ENCODE results near the gene EIF4A3.

DNA sequence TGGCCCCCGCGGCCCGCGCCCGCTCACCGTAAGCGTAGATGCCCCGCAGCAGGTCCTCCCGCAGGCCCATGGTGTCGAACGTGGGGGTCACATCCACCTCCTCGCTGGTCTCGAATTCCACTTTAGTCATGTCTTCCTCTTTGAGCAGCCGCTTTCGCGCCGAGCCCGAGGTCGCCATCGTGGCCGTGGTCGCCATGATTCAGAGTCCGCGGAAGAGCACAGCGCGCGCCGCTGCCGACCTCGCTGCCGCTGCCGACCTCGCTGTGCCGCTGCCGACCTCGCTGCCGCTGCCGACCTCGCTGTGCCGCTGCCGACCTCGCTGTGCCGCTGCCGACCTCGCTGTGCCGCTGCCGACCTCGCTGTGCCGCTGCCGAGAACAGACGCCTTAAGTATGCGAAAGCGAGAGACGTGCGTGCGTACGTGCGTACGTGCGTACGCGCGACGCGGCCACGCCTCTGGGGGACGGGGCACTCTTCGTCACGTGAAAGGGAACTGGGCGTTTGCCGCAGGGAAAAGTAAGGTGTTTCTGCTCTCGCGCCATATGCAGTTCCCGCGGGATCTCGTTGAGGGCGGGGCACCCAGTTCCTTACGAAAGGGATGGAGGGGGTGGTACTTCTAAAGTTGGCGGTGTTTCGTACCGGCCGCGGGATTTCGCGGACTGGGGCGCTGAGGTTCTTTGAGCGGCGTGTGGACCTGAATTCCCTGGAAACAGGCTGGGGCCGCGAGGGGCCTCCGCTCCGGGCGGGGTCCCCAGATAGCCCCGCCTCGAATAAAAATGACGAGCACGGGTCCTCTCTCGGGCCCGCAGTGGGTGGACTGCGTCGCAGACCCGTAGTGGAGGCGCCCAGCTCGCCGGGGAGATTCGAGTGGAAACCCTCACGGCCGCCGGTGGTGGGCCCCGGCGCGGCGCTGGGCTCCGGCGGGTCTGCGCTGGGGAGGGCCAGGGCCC lies at the start of gene EIF4A3:
Gene EIF4A3, minus strand, starts transcription at position 363 of the 949 bp plus-strand sequence.
- PRO-cap = bidirectional peak, plus-strand start at position 205 of the sequence, minus-strand start at position 211 of the sequence; bidirectional peak, plus-strand start at position 618 of the sequence, minus-strand start at position 382 of the sequence

DNA sequence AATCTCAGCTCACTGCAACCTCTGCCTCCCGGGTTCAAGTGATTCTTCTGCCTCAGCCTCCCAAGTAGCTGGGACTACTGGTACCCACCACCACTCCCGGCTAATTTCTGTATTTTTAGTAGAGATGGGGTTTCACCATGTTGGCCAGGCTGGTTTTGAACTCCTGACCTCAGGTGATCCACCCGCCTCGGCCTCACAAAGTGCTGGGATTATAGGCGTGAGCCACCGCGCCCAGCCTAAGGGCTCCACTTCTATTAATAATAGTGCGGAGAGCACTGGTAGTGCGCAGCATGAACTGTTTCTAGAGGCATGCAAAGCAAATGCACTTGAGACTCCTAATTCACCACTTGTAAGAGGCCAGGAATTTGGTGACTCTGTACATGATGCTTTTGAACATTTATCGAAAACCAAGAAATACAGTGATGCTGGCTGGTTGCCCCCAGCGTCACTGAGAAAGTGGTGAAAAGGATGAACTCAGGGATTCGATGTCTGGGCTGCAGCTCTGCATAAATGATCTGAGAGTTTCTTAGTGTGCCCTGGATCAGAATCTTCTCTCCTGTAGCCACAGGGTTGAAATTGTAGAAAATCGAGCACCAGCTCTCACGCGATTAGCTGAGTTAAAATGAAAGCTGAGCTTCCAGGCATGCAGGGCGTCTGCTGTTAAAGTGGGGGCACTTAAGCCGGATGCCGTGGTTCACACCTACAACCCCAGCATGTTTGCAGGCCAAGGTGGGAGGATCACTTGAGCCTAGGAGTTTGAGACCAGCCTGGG lies 4.6 kb downstream of the RNF213 start:
- PRO-cap = no peak

GRCh38 chr17:80270208-80270635 lies 9.6 kb downstream of the RNF213 start:
- PRO-cap = no peak

DNA sequence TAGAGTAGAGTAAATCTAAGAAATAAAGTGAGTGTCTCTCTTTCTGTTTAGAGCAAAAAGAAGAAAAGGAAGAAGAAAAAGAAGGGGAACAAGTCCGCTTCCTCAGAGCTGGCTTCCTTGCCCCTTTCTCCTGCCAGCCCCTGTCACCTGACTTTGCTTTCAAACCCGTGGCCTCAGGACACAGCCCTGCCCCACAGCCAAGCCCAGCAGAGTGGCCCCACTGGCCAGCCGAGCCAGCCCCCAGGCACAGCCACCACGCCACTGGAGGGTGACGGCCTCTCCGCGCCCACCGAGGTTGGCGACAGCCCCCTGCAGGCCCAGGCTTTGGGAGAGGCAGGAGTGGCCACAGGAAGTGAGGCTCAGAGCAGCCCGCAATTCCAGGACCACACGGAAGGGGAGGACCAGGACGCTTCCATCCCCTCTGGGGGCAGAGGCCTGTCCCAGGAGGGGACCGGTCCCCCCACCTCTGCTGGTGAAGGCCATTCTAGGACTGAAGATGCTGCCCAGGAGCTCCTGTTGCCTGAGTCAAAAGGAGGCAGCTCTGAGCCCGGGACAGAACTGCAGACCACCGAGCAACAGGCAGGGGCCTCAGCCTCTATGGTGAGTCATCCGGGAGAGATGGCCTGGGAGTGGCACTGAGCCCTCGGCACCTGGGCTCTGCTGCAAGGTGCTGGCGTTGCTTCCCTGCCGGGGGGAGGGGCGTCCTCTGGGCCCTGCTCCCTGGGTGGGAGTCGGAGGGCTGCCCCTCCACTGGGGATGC lies 27.3 kb downstream of the RNF213 start:
- PRO-cap = no peak

DNA sequence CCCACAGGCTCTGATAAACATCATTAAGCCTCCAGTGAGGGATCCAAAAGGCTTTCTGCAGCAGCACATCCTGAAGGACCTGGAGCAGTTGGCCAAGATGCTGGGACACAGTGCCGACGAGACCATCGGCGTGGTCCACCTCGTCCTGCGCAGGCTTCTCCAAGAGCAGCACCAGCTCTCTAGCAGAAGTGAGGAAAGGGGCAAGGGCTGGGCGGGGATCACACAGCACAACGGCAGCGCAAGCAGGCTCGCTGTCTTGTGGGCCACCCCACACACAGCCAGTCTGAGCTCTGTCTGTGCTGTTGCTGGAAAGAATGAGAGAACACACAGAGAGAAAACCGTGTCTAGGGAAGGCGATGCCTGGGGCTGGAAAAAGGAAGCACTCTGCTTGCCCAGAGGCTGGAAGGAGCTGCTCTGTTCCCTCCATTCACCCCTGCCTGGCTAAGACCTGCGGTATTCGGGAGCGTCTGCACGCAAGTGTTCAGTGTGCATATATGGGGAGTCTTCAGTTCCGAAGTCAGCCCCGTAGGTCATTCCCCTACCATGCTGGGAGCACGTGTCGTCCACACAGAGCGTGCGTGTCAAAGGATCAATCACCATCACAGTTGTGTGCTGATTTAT lies 33.3 kb upstream of the ENDOV start:
- PRO-cap = no peak

GRCh38 chr17:80389390-80389980 lies 25.5 kb upstream of the ENDOV start:
- PRO-cap = no peak

GRCh38 chr17:80455207-80455810 lies 21.1 kb downstream of the NPTX1 start:
- PRO-cap = no peak

DNA sequence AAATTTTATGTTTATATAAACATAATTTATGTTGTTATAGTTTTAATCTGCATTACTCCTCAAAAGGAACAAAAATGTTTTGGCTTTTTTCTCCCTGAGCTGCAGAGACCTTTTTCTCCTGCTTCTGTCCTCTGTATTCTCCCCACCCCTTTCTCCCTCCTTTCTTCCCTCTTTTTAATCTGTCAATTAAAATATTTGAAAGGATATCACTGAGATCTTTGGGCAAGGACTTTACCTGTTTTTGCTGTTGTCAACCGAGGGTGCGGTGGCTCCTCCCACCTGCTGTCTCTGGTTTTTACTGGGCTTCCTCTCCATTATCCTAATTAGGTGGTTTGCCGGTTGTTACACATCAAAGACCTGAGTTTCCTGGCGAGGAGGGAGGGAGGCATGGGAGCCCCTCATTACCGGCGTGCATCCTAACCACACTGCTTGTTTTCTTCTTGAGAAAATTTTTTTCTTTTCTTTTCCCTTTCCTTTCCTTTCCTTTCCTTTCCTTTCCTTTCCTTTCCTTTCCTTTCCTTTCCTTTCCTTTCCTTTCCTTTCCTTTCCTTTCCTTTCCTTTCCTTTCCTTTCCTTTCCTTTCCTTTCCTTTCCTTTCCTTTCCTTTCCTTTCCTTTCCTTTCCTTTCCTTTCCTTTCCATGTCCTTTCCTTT lies 120.4 kb downstream of the RPTOR start:
- PRO-cap = no peak

DNA sequence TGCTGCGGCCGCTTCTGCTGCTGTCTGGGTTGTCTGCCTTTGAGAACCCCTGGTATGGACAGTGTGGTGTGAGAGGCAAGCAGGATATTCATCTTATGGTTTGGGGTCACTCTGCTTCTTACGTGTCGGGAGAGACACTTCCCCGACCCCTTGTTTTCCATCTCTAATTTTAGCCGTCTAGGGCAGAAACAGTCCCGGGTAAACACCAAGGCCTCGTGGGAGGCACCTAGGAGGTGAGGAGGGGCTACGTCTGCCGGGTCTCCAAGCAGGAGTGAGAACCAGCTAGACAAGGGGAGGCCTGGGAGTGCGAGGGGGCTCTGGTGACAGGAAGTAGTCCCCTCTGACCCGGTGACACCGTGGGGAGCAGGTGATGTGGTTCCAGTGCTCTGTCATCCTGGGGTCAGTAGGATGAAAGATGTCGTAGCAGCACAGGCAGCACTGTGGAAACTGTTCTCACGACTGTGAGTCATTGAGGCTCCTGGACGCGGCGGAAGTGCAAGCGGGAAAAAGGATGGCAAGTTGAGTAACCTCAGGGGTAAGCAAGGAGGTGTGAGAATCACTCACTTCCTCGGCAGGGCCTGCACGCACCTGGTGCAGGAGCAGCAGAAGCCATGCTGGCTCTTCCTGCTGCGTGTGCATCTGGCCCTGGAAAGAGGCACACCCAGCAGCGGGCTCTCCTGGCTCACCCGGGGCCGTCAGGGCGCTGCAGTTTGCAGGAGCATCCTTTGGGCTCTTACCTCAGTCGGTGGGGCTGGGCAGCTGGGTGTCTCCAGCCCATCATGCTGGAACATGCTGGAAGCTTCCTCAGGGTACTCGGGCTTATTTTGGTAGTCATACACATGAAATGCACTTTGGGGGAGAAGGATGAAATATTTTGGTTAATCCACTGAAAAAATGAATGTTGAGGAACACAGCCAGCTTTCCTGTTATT lies 176.5 kb downstream of the RPTOR start:
- PRO-cap = bidirectional peak, plus-strand start at position 563 of the sequence, minus-strand start at position 396 of the sequence

DNA sequence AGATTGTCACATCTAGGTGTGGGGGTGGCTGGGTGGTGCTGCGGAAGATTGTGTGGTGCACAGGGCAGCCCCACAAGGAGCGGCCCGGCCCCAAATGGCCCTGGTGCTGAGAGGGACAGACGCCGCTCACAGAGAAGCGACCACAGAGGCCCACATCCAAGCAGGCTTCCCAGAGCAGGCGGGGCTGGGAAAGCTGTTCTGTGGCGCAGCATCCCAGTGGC lies 181.2 kb downstream of the RPTOR start:
- PRO-cap = no peak

- PRO-cap = no peak
Measured at GRCh38 chr17:80761361-80761915, 216.8 kb downstream of the RPTOR start.

DNA sequence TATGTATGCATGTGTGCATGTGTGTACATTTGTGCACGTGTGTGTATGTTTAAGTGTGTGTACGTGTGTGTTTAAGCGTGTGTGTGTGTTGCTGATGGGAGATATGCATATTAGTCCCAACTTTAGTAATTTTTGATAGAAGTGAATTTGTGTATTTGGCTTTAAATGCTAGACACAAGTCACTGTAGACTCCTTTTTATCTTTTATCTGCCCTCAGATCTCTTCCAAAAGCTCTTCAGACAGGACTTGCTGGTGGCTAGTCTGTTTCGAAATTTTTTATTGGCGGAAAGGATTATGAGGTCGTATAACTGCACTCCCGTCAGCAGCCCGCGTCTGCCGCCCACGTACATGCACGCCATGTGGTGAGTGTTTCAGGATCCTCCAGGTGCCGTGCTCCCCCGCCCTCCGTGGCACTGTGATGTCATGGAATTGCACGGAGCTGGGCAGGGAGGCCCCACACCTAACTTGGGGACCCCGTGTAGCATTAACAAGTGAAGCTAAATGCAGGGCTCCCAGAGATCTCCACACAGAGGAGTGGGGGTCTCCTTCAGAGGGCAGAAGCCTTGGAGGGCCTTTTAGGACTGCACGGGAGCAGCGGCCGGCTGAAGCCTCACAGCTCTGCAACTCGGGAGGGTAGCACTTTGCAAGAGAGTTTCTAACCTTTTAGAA lies 168.6 kb upstream of the CHMP6 start:
- PRO-cap = no peak

DNA sequence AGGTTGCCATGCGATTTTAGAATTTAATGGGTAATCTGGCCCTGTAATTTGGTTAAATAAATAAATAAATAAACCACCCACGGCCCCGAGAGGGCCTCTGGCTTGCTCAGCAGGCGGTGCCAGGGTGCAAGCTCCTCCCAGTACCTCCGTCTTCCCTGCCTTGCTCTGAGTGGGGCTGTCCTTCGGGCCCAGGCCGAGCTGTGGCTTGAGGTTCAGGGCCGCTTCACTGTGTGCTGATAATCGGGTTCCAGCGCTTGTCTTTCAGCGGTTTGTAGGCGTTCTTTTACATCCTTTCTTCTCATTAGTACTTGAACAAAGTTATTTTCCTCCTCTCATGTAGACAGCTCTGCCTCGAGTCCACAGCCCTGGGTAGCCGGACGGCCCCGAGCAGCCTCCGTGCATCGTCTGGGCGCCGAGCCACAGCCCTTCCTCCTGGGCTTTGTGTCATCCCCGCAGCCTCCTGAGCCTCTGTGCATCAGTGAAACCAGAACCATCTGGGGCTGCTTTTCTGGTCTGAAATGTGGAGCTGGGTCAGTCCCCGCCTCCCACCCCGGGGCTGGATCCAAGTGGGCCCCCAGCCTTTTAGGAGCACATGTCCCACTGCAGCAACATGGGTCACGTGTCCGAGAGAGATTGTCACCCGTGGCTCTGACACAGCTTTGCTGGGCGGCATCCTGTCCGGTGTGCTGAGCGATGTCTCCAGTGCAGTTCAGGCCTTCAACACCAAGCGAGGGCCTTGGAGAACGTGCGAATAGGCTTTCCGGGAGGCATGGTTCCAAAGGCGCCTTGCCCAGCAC lies 157.4 kb upstream of the CHMP6 start:
- PRO-cap = no peak

DNA sequence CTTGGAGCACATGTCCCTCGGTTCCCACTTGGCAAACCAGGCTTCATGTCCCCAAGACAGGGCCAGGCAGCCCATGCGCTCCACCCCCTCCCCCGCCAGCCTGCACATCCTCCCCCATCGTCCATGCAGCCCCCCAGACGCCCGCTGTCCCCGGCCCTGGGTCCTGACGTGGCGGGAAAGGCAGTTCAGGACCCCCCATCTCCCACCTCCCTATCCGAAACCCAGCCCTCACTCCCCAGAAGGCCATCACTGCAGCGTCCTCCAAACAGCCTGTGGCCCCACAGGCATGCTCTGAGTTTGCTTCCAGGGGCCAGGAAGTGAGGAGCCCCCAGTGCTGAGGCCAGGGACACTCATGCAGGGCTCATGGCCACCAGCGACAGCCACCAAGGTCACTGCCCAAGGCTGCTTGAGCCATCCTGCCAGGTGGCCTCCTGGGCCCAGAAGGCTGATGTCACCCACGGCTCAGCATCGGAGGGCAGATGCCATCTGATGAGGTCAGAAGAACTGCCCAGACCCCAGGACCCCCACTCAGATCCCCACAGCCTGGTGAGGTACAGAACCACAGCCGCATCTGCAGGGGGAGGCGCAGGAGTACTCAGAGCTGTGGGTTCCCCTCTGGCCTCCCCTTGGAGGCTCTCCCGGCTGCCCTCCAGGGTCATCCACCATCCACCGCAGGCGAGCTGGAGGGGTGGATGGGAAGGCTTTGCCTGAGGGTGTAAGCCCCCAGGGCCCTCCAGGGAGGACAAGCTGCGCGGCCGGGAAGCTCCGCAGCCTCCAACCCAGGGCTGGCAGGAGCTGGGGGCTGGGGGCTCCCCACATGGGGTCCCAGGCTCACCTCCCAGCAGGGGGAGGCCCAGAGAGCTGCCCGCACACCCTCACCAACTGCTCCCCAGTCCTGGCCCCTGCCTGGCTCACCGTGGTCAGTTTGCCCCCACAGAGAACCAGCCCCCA lies 20.2 kb upstream of the CHMP6 start:
- PRO-cap = no peak

- PRO-cap = no peak
Measured at GRCh38 chr17:80987659-80988446, 3.8 kb upstream of the CHMP6 start.

GRCh38 chr17:81019238-81019646 lies 15.7 kb upstream of the BAIAP2 start:
- PRO-cap = no peak

GRCh38 chr17:81035773-81036257 lies 864 bp downstream of the BAIAP2 start:
- PRO-cap = no peak

- PRO-cap = no peak
Measured at GRCh38 chr17:81090721-81091372, 55.9 kb downstream of the BAIAP2 start.

DNA sequence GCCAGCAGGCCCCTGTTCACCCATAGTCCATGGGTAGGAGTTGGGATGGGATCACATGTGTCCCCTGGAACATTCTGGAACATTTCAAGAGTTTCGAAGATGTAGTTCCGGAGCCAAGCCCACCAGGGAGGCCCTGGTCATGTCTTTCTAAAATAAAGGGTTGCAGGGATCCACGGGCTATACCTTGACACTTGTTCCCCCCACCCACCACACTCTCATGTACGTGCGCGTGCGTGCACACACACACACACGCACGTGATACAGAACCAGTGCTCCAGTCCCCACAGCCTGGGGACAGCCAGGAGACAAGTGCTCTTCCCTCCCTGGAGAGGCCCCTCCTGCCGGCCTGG lies 63.9 kb upstream of the PVALEF start:
- PRO-cap = no peak

GRCh38 chr17:81251756-81253008 lies 13.1 kb downstream of the NDUFAF8 start:
- PRO-cap = no peak

Data from Calu3 (cell line).